Gastroesophageal sphincter (tissue), 4 donors: ENCODE results near the genes ADAMTS2 and CANX.

DNA sequence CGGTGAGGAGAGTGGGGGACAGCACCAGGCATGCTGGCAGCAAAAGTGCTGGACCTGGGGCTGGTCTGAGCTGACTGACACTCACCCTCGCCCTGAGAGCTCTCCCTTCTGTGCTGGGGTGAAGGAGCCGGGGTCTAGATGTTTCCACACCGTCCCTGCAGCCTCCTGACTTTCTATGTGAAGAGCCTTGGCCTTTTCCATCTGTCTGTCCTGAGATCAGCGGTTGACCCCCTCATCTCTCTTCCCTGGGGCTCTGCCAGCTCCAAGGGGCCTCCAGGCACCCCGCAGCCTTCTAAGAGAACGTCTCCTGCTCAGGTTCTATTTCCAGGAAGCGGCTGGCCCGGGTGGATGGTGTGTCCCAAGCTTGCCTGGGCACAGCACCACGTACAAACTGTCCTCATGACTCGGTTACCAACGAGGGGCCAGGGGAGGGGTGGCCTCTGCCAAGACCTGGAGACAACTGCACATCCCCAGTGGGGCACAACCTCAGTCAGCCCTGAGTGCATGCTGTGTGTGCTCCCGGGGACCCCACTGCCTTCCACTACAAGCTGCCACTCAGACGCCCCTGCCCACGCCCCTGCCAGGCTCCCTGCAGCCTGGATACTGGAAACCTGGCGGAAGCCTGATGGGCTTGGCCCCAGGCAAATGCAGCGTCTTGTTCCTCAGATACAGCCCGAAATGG, 62.9 kb downstream of the COL23A1 start:
- PRO-cap, result no peak
- RAMPAGE, long total RNA, 4 experiments, result no peak in any of the 4 experiments

DNA sequence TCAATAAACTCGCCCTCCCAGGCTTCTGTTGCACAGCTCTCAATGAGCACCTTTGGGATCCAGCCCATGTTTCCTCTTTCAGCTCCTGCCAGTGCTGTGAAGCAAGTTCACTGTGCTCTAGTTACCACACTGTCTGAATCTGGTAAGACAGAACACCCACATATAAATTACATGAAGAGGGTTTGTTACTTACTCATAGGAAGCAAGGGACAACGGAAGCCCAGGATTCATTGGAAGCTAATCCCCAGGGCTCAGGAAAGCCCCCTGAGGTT, 15.4 kb upstream of the CLK4 start:
- PRO-cap, result no peak
- RAMPAGE, long total RNA, 4 experiments, result no peak in any of the 4 experiments

DNA sequence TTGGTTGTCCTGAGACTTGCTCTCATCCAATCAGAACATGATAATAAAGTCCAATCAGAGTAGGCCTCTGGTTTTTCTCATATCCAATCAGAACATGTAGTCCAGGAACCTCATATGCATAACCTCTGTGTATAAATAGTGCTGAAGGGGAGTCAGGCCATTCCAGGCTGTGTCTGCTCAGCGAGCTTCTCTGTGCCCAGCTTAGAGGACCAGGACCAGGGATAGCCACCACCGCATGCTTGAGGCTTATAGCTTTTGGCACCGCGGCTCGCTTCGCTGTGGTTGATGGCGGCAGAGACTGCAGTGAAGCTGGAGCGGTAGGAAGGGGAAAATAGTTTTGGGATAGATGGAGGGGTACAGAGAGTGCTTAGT, 26.8 kb upstream of the ZNF354B start:
- PRO-cap, result no peak
- RAMPAGE, long total RNA, 4 experiments, result no peak in any of the 4 experiments

DNA sequence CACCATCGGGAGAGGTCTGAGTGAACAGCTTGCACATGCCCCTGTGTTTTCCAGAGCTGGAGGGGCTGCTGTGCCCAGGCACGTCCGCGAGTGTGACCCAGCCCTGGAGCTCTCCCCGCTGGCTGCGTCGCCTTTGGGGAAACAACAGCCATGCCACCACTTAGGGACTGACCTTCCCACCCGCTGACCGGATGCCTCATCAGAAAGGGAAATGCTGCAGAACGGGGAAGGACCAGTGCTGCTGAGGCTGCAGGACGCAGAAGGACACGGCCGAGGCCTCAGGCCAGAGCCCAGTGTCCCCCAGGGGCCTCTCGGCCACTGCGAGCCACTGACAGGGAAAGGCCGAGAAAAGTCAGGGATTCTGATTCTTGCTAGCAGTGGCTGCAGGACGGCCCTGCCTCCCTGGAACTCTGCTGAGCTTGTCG, 130.7 kb downstream of the ZNF354C start:
- PRO-cap, result no peak
- RAMPAGE, long total RNA, 4 experiments, result no peak in any of the 4 experiments

- PRO-cap, result bidirectional peak, plus-strand start at chr5:179265902, minus-strand start at chr5:179265652; unidirectional peak, plus-strand start at chr5:179265967
- RAMPAGE, long total RNA, 4 experiments, result no peak in any of the 4 experiments
Measured at GRCh38 chr5:179265360-179266217, 79.7 kb downstream of the ADAMTS2 start.

GRCh38 chr5:179314746-179315419, 30.4 kb downstream of the ADAMTS2 start:
- PRO-cap, result no peak
- RAMPAGE, long total RNA, 4 experiments, result no peak in any of the 4 experiments

DNA sequence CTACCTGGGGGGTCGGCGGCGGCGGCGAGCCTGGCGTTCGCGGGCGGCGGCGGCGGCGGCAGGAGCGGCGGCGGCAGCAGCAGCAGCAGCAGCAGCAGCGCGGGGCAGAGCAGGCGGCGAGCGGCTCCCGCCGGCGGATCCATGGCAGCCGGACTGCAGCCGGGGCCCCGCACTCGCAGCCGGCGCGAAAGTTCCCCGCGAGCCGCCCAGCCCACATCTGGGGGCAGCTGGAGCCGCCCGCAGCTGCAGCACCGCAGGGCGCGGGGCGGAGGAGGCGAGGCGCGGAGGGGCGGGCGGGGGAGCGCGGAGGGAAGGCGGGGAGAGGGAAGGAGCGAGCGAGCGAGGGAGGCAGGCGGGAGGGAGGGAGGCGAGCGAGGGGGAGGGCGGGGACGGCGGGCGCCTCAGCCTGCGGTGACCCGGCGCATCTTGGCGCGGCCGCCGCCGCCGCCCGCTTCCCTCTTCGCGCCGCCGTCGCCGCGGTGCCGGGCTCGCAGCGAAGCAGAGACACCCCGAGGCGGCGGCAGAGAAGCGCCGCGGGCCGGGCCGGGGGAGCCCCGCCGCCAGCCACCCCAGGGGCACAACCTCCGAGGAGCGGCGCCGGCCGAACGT, at the start of gene ADAMTS2:
ADAMTS2 (minus strand) TSS at position 276 of the 609 bp plus-strand sequence.
- PRO-cap, result bidirectional peak, plus-strand start at position 370 of the sequence, minus-strand start at position 245 of the sequence
- RAMPAGE, long total RNA, 4 experiments, result no peak in any of the 4 experiments

DNA sequence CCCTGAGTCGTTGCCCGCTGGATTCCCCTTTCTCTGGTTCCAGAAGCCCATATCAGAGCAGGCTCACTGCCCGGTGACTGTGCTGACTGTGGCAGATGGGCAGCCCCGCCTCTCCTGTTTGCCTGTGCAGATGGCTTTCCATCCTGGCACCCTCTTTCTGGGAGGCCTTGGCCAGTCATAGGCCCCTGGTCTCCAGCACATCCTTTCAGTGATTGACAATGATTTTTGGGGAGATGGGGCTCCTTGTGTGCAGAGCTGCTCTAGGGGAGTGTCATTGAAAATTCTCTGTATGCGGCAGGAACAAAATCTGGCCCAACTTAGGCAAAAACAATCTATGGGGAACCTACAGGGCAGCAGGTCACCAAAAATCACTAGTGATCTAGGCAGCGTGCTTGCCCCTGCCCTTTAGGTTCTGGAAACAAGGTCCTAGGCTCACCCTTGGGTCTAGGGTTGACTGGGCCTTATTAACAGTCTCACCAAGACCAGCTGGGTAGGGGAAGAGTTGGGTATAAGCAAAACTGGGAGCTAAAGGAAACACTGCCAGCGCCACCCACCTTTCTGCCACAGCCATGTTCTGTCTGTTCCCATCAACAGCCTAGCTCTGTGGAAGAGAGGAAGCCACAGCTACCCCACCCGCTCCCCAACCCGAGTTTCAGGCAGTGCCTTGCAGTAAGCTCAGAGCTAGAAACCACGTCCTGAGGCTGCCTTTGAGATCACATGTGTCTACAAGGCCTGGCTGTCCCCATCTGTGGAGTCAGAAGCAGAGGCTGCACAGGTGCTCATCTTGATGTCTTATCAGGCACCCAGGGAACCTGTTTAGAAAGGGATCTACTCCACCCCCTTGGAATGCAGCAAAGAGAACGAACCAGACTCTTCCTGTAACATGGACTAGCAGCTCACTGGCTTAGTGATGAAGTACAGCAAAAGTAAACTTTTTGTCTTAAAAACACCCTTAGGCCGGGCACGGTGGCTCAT, 15.5 kb downstream of the HNRNPH1 start:
- PRO-cap, result no peak
- RAMPAGE, long total RNA, 4 experiments, result start-site peak on the minus strand in 1 of 4 experiments, centred at position 159 of the sequence, 5 reads per replicate

DNA sequence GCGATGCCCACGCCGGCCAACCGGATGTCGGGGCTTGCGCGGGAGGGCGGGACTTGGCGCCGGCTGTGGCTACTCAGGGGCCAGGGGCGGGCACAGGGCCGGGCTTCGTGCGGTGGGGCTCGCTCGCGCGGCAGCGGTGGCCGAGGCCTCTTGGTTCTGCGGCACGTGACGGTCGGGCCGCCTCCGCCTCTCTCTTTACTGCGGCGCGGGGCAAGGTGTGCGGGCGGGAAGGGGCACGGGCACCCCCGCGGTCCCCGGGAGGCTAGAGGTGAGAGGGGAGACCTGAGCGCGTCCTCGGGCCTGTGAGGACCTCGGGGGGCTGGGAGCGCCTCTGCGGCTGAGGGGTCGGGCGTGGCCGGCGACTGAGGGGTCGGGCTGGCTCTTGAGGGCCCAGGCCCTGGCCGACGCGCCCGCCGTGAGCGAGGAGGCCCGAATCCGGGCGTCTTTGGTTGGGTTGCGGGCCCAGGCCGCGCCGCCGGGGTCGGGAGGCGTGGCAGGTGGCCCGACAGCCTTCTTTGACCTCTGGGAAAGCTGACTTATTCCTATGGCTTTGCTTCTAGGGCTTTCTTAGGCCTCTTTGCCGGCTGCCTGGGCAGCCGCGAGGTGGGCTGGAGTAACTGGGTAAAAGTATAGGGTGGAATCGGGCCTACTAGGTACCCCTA, at the start of gene CANX:
CANX (plus strand) TSS at position 133 of the 662 bp plus-strand sequence.
- PRO-cap, result bidirectional peak, plus-strand start at position 154 of the sequence, minus-strand start outside the sequence
- RAMPAGE, long total RNA, 4 experiments, result start-site peak on the plus strand in 4 of 4 experiments, centred at positions 155 to 164 of the sequence, 1,207 to 6,146 reads per replicate

DNA sequence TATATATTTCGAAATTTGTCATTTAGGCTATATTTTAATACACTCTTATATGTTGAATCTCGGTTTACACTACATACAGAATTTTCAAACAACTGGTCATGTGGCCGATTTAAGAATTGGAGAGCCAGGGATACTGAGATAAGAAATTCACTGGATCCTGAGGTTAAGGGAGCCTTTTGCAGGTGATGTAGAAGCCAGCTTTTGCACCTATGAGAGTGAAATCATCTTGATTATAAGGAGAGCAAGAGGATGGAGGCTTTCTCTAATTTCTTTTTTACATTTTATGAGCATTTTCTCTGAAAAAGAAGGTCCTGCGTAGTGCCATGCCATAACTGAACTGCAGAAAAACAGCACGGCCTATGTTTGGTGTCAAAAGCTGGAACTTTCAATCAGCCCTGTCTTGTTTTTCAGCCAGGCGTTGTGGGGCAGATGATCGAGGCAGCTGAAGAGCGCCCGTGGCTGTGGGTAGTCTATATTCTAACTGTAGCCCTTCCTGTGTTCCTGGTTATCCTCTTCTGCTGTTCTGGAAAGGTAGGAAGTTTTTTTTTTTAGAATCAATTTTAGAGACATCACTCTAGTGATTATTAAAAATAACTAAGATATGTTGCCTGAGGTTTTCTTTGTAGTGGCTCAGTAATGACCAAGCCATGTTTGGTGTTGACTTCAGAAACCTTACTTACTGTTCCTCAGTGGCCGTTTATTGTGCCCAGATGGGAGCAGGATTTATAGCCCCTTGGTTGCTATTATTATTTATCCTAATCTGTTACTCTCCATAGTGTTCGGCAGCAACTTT, 9.2 kb upstream of the MAML1 start:
- PRO-cap, result no peak
- RAMPAGE, long total RNA, 4 experiments, result no peak in any of the 4 experiments

DNA sequence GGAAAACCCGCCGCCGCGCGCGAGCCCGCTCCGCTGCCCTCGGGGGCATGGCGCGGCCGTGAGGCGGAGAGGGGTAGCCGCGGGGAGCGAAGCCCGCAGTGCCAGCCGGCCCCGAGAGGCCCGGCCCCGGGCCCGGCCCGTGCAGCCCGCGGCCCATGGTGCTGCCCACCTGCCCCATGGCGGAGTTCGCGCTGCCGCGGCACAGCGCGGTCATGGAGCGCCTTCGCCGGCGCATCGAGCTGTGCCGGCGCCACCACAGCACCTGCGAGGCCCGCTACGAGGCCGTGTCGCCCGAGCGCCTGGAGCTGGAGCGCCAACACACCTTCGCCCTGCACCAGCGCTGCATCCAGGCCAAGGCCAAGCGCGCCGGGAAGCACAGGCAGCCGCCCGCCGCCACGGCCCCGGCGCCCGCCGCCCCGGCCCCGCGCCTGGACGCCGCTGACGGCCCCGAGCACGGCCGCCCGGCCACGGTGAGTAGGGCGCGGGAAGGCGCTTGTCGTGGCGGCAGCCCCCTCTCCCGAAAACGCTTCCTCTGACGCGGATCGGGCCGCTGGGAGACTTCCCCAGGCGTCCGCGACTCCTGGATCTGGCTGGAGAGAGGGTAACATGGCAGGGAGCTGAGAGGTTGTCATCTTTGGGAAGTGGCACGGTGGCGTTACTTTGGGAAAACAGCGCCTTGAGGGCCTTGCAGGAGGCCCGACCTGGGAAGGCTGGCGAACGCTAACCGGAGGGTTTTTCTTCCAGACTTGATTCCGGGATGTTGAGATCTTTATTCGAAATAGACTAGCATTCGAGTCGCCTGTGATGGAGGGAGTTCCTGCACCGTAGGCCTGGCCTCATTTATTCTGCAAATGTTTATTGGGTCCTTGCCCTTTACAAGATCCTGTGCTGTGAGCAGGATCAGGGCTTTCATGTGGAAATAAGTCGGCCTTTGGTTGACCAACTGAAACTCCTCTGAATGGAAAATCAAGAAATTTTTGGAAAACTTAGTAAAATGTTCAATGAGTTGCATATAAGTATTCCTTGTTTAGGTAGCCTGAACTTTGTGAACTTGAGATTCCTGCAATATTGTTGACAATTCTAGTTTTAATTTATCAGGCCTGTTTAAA, 690 bp downstream of the MAML1 start:
- PRO-cap, result unidirectional peak, plus-strand start at position 182 of the sequence; unidirectional peak, minus-strand start at position 534 of the sequence; unidirectional peak, minus-strand start at position 600 of the sequence; unidirectional peak, minus-strand start at position 892 of the sequence
- RAMPAGE, long total RNA, 4 experiments, result no peak in any of the 4 experiments

DNA sequence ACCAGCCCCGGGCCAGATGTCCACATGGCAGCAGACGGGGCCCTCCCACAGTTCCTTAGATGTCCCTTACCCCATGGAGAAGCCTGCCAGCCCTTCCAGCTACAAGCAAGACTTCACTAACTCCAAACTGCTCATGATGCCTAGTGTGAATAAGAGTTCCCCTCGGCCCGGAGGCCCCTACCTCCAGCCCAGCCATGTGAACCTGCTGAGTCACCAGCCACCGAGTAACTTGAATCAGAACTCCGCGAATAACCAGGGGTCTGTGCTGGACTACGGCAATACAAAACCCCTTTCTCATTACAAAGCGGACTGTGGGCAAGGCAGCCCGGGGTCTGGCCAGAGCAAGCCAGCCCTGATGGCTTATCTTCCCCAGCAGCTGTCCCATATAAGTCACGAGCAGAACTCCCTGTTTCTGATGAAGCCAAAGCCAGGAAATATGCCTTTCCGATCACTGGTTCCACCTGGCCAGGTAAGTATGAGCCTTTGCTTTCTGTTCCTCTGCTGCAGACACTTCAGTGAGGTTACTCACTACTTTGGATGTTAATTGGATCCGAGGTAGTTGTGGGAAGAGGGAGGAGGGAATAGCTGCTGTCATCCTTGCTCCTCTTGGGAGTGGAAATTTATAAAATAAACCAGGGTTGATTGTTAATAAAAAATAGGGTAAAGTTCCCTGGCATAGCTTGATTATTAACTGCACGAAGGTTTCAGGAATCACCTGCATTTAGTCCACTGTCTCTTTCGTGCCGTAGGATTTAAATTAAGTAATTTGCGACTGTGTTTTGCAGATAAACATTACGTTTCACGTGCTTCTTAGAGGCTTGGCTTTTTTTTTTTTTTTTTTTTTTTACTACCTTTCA, 27.3 kb upstream of the LTC4S start:
- PRO-cap, result no peak
- RAMPAGE, long total RNA, 4 experiments, result no peak in any of the 4 experiments

- PRO-cap, result no peak
- RAMPAGE, long total RNA, 4 experiments, result no peak in any of the 4 experiments
Measured at GRCh38 chr5:179796868-179797227, 3.1 kb downstream of the LTC4S start.

DNA sequence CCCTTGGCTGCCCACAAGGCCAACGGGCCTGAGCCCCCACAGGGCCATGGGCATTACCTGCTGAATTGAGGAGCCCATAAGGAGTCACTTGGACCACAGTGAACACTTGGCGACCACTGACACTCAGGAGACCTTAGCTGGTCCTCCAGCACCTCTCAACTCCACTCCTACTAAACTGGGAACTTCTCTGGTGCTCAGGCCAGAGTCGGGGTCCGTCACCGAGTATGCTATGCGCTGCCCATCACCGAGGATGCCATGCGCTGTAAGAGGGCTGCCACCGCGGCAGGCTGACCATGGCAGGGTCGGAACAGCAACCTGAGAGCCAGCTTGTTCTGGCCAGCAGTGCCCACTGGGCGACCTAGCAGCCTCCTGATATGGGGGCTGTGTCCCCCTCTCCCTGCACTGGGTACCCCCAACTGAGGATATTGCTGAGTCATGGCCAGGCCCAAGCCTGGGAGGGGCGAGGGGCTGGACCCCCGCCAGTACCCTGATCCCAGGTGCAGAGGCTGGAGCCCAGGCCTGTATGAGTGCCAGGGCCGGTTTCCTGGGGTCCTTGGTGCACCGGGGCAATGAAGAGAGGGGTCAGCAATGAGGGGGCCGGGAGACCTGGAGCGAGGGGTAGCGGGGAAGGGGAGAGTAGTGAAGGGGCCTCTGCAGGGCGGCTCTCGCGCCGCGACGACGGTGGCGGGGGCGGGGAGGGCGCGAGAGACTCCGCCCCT, 420 bp upstream of the SQSTM1 start:
- PRO-cap, result bidirectional peak, plus-strand start outside the sequence, minus-strand start at position 641 of the sequence
- RAMPAGE, long total RNA, 4 experiments, result no peak in any of the 4 experiments

DNA sequence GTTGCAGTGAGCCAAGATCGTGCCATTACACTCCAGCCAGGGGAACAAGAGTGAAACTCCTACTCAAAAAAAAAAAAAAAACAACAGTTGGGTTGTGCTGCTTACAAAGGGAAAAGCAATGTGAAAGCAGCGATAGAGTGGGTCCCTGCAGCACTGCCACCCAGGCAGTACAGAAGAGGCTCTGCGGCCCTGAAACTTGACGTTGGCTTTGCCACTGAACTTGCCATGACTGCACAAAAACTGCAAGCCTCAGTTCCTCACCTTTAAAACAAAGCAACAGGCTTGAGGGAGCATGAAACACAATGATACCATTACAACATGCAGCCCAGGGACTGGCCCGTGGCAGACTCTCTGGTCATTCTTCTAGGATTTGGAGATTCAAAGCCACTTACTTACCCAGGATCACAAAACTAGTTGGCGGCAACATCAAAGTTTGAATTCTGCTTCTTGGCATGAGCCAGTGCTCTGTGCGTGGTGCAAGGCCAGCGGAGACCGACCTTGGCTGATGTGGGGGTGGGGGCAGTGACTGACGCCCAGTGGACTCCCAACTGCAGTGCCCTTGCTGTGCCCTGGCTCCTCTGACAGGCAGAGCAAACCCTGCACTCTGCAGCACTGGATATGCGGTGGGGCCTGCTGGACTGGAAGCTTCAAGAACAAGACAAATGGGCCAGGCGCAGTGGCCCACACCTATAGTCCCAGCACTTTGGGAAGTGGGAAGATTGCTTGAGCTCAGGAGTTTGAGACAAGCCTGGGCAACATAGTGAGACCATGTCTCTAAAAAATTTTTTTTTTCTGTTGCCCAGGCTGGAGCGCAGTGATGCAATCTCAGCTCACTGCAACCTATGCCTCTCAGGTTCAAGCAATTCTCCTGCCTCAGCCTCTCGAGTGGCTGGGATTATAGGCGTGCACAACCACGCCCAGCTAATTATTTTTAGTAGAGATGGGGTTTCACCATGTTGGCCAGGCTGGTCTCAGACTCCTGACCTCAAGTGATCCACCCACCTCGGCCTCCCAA, 18.8 kb downstream of the SQSTM1 start:
- PRO-cap, result no peak
- RAMPAGE, long total RNA, 4 experiments, result no peak in any of the 4 experiments

- PRO-cap, result no peak
- RAMPAGE, long total RNA, 4 experiments, result no peak in any of the 4 experiments
Measured at GRCh38 chr5:179870056-179870731, 11.6 kb upstream of the MRNIP start.

GRCh38 chr5:179872712-179873397, 14.2 kb upstream of the MRNIP start:
- PRO-cap, result no peak
- RAMPAGE, long total RNA, 4 experiments, result no peak in any of the 4 experiments

GRCh38 chr5:179906702-179907087, 1.0 kb downstream of the TBC1D9B start:
- PRO-cap, result no peak
- RAMPAGE, long total RNA, 4 experiments, result no peak in any of the 4 experiments

- PRO-cap, result no peak
- RAMPAGE, long total RNA, 4 experiments, result no peak in any of the 4 experiments
Measured at GRCh38 chr5:179959597-179959999, 51.9 kb upstream of the TBC1D9B start.

- PRO-cap, result no peak
- RAMPAGE, long total RNA, 4 experiments, result no peak in any of the 4 experiments
Measured at GRCh38 chr5:179975016-179975510, 67.4 kb upstream of the TBC1D9B start.